ENCODE data around the gene ARHGAP19.

DNA sequence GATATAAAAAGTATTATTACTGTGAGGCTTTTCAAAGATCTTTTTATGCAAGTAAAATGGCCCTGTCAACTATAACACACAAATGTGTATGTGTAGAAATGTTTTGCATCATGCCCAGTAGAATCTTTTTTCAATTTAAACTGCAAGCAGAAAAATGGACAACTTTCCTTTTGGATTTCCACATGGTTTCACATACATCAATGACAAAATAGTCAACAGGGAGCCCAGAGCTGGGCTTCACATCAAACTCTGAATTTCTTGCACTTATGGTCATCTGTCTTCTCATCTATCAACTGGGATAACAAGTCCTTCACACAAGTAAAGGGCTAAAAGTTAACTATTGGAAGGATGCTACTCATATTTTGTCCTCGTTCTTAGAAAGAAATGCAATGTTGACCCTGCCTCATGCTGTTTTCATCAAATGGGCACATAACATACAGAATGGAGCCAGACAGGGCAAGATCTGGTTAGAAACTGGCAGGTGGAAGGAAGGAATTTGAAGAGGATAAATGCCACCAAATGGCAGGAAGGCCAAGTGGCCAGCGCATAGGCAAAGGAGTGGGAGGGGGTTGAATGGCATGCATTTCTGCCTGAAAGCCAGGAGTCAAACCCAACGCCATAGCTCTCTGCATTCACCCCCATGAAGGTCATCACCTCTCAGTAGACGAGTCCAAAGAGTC is 1.3 kb upstream of the TLL2 start:
- PRO-cap, result no peak

GRCh38 chr10:96516331-96517193 is 2.8 kb upstream of the TLL2 start:
- PRO-cap, result no peak

DNA sequence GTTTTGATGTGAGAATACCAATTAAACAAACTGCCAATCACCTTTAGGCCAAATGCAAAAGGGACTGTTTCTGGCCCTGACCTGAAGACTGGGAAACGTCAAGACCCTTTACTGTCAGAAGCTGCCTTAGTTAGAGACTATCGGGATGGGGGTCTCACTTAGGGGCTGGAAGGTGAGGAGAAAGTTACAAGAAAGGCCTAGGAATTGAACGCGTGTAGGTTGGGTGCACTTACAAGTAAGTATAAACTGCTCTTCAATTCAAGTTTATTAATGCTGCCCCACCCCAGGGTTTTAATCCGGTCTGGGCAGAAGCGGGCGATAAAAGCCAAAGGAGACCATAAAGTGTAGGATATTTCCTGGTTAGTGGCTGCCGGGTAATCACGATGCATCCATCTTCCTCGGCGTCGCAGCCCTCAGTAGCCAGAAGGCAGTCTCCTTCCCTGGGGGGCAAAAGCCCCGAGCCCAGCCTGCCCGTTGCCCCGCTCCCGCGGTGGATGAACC is 840 bp downstream of the TM9SF3 start:
- PRO-cap, result no peak

GRCh38 chr10:96670749-96671305 is 49.5 kb downstream of the PIK3AP1 start:
- PRO-cap, result no peak

DNA sequence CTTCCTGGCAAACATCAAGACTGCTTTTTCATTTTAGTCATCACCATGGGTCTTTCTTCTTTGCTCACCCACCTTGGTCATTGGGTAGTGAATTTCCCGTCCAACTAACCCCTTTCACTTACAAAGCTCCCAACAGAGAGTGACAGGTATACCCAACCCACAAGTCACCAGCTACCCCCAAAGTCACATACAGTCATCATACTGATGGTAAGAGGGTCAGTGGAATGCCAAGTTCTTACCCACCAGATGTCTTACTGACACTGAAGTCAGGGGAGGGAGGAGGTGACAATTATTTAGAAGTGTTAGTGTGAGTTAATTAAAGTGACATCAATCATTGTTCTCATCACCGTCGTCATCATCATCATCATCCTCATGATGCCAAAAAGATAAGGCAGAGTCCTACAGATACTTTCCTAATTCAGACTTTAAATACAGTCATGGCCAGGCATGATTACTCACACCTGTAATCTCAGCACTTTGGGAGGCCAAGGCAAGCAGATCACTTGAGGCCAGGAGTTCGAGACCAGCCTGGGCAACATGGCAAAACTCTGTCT is 48.9 kb downstream of the PIK3AP1 start:
- PRO-cap, result no peak

- PRO-cap, result no peak
Observed at GRCh38 chr10:96718135-96719115, 1.9 kb downstream of the PIK3AP1 start.

DNA sequence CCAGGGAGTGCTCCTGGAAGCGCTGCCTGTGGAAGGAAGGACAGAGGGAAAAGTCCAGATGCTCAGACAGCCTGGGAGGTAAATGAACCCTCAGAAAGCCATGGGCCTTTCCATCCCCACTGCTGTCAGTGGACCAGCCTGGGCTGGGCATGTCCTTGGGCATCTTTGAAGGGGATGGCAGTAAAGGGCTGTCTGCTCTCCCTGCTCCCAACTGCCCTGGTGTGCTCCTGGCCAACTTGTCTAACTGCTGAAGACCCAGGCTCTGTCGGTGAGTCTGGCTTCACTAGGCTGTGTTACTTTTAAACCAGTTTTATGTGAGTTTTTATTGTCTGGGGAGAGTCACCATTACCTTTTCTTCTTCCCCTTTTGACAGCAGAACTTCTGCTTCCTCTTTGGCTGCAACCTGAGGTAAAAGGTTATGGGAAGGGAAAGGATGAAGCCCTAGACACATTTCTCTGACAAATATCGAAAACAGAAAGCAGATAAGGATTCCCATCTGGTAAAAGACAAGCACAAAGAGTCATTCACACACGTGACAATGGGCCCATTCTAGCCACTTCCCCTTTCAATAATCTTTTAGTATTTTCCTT is 27.5 kb upstream of the PIK3AP1 start:
- PRO-cap, result no peak

DNA sequence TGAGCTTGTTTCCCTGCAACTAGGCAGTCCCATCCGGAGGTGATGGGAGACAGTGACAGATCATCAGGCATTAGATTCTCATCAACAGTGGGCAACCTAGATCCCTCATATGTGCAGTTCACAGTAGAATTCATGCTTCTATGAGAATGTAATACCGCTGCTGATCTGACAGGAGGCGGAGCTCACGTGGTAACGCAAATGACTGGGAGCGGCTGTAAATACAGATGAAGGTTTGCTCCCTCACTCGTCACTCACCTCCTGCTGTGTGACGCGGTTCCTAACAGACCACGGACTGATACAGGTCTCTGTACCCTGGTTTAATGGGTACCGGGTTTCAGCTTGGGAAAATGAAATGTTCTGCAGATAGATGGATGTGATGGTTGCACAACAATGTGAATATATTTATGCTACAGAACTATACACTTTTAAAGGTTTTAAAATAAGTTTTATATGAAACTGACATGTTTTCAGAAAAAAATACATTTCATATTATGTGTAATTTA is 47.9 kb upstream of the PIK3AP1 start:
- PRO-cap, result no peak

DNA sequence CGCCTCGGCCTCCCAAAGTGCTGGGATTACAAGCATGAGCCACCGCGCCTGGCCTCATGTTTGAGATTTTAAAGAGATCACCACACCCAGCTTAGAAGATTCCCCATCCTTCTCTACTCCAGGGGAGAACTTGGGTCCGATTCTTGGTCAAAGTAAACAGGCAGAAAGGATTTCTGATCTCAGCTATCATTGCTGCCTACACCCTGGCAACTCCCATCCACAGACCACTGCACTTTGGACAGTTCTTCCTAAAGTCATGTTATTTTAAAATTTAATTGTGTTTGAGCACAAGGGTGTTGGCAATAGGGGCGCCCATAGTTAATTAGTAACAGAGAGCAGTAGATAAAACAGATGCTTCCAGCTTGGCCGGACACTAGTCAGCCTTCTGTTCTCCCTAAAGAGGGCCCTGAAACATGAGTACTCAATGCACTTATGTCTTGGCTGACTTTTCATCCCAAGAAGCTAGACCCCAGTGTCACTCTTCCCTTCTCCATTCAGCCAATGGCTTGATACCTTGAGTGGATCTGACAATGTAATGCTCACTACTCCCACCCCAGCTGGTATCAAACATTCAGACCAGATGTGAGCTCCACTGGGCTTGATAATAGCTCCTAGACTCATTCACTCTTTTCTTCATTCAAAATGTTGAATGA is 33.5 kb upstream of the LCOR start:
- PRO-cap, result no peak

- PRO-cap, result no peak
Observed at GRCh38 chr10:97256380-97256803, 36.0 kb downstream of the ARHGAP19 start.

DNA sequence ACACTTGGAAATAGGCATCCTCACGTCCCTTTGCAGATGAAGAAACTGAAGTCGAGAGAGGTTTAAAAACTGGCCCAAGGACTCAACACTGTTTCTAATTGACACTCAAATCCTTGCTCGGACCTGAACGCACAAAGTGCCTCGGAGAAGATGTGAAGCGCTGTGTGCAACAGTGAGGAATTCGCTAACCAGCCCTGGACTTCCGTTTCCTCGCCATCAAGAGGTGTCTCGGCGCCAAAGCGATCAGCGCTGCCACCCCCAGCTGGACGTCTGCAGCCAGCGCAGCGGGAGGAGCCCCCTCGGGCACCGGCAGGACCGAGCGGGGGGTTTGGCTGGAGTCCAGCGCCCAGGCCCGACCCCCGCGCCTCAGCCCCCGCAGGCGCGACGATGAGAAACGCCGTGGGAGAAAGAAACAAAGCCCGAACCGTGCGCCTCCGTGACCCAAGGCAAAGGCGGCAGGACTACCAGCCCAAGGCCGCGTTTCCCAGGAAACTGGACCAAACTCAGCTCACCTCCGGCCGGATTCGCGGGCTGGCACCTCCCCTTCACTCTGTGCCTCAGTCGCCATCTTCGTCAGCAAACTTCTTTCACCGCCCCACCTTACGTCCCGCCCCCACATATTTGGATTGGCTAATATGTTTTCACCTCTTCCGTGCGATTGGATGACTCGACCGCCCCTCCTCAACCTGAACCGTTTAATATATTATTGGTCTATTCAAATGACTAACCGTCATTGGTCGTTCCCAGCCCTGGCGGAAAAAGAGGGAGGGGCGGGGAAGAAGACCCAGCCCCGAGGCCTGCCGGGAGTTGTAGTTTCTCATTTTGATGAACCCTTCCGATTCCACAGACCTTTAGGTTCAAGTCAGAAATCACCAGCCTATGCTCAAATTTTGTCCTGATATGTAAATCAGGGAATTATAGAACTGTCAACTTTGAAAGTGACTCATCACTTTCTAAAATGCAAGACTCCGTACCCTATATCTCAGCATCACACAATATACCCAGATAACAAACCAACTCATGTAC is at the start of gene ARHGAP19:
TSS of gene ARHGAP19 (minus strand) at position 578 of the 1,026 bp plus-strand sequence.
- PRO-cap, result bidirectional peak, plus-strand start at position 226 of the sequence, minus-strand start at position 274 of the sequence; unidirectional peak, minus-strand start at position 578 of the sequence

DNA sequence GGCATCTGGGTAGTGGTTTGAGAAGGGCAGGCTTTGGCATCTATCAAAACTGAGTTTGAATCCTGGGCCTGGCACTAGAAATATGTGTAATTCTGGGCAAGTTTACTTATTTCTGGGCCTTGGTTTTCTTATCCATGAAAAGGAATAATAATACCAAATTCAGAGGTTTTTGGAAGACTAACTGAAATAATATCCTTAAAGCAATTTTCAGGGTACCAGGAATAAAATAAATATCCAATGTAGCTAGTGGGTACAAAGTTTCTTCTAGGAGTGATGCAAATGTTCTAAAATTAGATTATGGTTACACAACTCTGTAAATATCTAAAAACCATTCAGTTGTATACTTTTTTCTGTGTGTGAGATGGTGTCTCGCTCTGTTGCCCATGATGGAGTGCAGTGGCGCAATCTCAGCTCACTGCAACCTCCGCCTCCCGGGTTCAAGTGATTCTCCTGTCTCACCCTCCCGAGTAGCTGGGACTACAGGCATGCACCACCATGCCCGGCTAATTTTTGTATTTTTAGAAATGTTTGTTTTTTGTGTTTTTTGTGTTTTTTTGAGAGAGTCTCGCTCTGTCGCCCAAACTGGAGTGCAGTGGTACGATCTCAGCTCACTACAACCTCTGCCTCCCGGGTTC is 10.7 kb upstream of the FRAT1 start:
- PRO-cap, result no peak

GRCh38 chr10:97407195-97407917 is 6.2 kb upstream of the RRP12 start:
- PRO-cap, result no peak

DNA sequence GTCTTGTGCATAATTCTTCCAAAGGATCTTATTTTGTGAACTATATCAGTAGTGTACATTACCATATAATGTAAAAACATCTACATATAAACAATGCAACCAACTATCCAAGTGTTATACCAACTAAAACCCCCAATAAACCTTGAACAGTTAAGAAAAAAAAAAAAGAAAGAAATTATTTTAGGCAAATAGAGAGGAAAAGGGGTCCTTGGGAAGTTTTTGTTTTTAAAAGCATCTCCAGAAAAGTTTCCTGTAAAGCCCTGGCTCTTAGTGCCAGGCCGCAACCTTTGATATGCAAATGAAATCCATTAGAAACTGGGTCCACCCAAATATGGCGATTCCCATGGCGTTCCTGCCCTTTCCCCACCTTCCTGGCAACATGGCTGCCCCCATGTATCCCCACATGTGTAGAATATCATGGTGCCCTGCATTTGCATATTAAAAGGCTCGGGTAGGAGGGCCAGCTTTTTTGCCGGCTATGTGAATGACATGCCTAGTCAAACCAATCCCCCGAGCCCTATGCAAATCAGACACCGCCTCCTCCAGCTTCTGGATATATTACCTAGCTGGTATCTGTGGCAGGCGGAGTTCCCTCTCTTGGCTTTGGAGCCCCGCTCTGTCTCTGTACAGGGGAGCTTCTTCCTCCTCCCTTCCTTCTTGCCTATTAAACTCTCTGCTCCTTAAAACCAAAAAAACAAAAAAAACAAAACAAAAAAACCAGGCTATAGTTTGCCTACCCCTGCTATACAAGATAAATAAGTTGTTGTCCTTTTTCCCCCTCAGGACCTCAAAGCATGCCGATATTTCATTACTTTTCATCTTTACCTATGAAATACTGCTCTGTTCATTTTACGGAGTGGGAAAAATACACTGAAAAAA is 18.3 kb downstream of the MMS19 start:
- PRO-cap, result no peak

DNA sequence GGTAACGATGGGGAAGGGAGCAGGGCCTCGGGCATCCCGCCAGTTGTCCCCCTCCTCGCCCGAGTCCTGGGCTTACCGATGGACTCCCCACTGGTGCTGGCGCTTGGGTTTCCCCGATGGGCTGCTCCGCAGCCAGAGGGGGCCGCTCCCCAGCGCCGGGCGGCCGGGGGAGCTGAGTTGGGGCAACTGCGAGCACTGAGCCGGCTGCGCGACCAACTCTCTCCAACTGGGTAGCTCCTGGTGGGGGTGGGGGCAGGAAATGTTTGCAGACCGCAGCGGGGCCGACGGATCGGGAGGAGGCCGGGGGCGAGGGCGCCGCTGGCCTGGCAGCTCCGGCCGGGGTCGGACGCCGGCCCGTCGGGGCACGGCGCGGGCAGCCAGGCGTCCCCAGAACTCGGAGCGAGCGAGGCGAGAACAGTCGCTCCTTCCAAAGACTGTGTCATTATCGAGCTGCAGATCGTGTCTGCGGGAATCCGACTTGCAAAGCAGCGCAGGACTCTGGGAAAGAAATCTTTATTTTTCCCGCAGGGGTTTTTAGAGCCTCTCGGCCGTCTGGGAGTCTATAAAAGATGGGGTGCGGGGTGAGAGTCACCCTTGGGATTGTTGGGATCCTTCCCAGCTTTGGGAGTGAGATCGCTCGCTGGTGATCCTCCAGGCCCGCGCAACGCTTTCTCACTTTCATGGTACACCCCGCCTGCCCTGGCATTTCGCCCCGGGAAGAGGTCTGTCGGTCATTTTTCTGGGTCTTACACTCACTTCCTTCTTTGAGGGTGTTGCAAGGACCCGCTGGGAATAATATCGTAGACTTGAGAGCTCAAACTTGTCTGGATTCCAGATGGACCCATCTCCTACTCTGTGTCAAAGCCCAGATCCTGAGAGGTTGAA is 791 bp downstream of the UBTD1 start:
- PRO-cap, result bidirectional peak, plus-strand start at position 702 of the sequence, minus-strand start at position 674 of the sequence

- PRO-cap, result unidirectional peak, minus-strand start at chr10:97596688
Observed at GRCh38 chr10:97596050-97597215, 6.9 kb downstream of the C10orf62 start.

DNA sequence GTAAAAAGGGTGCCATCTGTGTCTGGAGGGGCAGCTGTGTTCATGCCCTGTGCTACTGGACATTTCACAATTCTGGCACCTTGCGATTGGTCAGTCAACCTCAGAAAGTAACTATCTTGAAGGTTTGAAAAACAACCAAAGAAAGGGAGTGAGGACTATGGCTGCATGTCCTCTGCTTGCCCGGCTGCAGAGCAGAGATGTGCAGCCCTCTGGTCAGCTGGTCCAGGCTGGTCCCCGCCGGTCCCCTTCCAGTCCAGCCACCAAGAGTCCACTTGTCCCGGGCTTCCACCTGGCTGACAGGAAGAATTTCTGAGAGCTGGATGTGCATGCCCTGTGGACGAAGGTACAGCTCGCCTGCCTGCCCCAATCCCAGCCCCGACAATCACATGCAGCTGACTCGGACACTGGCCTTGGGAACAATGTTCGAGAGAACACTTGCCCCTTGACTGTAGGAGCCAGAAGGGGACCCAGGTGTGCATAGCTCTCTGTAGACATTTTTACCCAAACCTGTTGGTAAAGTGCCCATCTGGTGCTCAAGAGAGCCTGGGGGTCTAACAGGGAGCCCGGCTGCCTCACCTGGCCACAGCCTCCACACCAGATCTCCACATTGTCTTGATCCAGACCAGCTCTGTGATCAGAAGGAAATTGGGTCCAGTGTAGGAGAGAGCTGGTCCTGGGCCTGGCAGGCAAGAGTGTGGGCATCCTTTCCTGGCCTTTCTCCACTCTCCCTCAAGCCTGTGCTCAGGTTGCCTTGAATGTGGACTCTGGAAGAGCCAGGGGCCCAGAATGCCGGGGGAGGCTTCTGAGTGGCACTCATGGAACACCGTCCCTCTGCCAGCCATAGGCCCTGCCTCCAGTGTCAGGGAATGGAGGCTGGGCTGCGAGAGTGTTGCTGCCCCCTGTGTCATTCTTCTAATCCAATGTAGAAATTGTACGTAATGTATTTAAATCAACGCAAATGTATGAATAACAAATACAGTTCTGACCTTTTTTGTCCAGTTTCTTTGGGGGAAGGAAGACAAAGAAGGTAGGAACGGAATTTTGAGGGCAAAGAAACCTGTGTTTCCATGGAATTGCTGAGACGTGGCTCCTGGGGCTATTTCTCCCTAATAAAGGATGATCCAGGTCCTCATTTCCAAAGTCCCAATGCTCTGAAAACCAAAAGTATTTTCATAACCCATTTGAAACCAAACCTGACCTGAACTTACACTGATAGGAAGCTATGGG is 11.6 kb downstream of the AVPI1 start:
- PRO-cap, result no peak

GRCh38 chr10:97688094-97688985 is 1.3 kb upstream of the AVPI1 start:
- PRO-cap, result no peak

- PRO-cap, result no peak
Observed at GRCh38 chr10:97738434-97738906, 1.5 kb downstream of the ZFYVE27 start.

GRCh38 chr10:97796563-97797093 is 24.8 kb upstream of the SFRP5 start:
- PRO-cap, result no peak